ENCODE measurements around a stretch of chr6.

- RAMPAGE, long total RNA = no peak
- RRBS = no CpG with 5 or more reads among the region's 11 CpGs
Measured at GRCh38 chr6:134502415-134503331, 184.8 kb upstream of the SGK1 start.

- RAMPAGE, long total RNA = no peak
- RRBS = no CpG with 5 or more reads among the region's 10 CpGs
Measured at GRCh38 chr6:134539782-134540539, 222.0 kb upstream of the SGK1 start.

DNA sequence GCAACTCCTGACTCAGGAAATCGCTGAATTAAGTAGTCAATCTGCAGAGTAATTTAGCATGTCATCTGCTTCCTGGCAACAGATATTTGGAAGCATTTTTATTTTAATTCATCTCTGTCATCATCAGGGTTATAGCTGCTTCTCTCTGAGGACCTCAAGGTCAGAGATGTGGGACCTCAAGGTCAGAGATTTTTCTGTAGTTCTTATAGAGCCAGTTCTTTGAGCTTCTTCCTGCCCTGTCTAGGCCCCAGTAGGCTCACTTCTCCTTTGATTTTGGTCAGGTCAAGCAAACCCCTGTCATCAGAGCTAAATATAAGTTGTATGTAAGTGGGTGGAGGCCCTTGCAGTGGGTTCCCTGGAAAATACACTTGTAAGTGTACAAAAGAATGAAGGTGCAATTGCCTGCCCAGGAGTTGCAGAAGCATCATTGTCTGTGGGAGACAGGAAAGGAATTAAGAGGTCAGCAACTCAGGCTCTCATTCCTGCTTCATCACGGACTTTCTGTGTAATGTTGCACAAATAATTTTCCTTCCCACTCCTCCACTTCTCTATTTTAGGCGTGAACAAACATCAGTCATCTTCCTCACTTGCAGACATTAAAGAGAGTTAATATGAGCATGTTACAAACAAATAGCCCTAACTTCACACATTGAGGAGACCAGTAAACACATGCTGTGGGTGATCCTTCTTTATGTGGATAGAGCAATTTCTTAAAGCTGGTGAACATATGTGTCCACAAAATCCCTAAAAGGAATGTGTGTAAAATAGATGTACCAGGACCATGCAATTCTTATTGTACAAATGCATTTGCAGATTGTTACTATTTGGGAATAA lies 229.2 kb downstream of the ALDH8A1 start:
- RAMPAGE, long total RNA = no peak
- RRBS = no CpG with 5 or more reads among the region's 3 CpGs

GRCh38 chr6:134840126-134840691 lies 109.7 kb downstream of the ALDH8A1 start:
- RAMPAGE, long total RNA = no peak
- RRBS = no CpG with 5 or more reads among the region's 6 CpGs

- RAMPAGE, long total RNA = no peak
- RRBS = no CpG with 5 or more reads among the region's 8 CpGs
Measured at GRCh38 chr6:135087607-135088337, 33.1 kb upstream of the HBS1L start.

- RAMPAGE, long total RNA = no peak
- RRBS = under 1% methylated on average over 12 of the region's 49 CpGs
Measured at GRCh38 chr6:135182124-135182627, 1.1 kb downstream of the MYB start.

- RAMPAGE, long total RNA = no peak
- RRBS = 3% methylated on average over 10 of the region's 57 CpGs
Measured at GRCh38 chr6:135182628-135183374, 1.7 kb downstream of the MYB start.

DNA sequence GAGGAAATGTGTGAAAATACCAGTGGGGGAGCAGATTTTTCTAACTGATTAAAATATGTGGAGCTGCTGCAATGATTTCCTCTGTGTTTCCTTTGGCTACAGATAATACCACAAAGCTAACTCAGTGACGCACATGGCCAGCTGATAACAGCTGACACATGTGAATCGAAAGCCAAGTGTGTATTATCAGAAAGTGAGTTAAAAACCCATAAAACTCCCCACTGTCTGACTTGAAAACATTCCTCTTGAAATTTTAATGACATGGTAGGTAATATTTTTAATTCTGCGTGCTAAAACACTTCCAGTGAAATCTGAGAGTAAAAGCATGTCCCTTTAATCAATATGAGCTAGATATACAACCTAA lies 70.9 kb upstream of the AHI1 start:
- RAMPAGE, long total RNA = no peak
- RRBS = no CpG with 5 or more reads among the region's 3 CpGs

DNA sequence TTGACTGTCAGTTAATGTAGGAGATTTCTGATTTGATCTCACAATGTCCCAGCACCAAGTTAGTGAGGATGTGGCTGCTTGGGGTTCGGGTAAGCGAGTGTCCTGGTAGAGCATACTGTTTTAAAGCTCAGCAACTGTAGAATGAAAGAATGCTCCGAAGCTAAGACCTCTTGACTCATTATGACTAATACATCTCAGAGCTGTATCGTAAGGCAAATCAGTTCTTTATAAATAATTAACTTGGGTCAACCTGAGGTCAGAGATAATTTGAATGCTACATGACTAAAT lies 128.9 kb upstream of the PDE7B start:
- RAMPAGE, long total RNA = no peak
- RRBS = no CpG with 5 or more reads among the region's 4 CpGs

- RAMPAGE, long total RNA = no peak
- RRBS = no CpG with 5 or more reads among the region's 17 CpGs
Measured at GRCh38 chr6:136037708-136038571, 186.4 kb downstream of the PDE7B start.

DNA sequence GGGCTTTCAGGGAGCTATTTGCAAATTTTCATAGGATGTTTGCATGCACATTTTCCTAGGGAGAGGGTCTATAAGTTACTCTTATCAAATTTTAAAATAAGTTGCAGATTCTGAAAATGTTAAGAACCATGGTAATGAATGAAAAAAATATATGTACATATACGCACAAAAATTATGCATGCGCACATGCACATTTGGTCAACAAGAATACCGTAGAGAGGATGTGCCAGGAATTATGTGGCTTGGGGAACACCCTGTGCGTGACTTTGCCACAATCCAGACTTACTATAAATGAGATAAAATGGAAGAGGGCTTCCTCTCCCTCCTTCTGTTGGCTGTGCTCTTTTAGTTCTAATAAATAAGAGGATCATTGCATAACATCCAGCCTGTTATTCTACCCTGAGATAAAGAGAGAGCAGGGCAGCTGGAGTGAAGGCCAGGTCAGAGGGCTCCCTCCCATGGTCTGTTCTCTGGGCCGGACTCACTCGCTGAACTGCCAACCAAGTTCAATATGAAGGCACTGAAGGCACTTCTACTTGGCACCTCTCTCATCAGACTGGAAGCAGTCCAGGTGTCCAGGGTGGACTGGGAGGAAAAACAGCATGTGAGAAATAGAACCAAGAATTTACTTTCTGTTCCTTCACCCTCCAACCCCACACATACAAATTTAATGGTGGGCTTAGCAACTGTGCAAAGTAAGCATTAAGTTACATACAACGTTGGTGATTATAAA lies 91.7 kb downstream of the MTFR2 start:
- RAMPAGE, long total RNA = no peak
- RRBS = no CpG with 5 or more reads among the region's 7 CpGs

GRCh38 chr6:136264480-136265833 lies 14.8 kb upstream of the MTFR2 start:
- RAMPAGE, long total RNA = no peak
- RRBS = no CpG with 5 or more reads among the region's 4 CpGs

GRCh38 chr6:136517576-136518169 lies 32.5 kb downstream of the MAP7 start:
- RAMPAGE, long total RNA = no peak
- RRBS = no CpG with 5 or more reads among the region's 5 CpGs

DNA sequence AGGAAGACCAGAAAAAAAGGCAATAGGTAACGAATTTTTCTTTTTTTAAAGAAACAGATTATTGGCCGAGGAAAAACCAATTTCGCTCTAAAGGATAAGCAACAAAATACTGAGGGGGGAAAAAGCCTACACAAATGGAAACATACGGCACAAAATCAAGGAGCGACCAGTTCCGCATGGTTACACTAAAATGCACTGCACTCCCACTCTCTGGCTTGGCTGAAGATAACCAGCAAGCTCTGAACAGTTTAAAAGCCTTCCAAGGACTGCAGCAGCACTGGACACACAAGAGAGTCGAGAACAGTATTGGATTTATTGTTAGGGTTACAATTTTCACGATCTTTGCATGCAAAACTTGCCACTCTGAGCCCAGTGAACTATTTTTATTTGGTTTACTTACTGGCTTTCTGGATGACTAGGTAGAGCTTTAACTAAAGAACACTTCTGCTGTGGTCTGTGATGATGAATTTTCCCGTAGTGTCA lies 938 bp upstream of the MAP7 start:
- RAMPAGE, long total RNA = no peak
- RRBS = no CpG with 5 or more reads among the region's 9 CpGs

GRCh38 chr6:136564153-136564607 lies 14.0 kb upstream of the MAP7 start:
- RAMPAGE, long total RNA = no peak
- RRBS = no CpG with 5 or more reads among the region's 2 CpGs

- RAMPAGE, long total RNA = no peak
- RRBS = 2% methylated on average over 16 of the region's 81 CpGs
Measured at GRCh38 chr6:136921382-136922133, 543 bp upstream of the SLC35D3 start.

DNA sequence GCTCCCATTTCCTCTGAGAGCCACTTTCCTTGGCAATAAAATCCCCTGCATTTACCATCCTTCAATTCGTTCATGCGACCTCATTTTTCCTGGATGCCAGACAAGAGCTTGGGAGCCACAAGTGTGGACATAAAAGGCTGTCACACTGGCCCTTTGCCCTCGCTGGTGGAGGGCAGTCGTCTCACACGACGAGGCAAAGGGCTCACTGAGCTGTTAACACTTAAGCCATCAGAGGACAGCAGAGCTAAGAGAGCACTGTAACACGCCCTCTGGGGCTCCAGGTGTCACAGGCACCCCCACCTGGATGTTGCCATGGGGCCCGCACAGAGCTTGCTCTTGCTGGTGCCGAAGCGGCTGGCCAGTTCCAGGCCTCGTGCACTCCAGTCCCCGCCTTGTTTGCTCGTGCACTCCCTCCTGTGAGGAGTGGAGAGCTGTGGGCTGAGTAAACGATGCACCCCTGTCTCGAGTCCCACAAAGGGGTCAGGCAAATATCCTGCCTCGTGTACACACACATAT lies 37.3 kb downstream of the SLC35D3 start:
- RAMPAGE, long total RNA = no peak
- RRBS = no CpG with 5 or more reads among the region's 16 CpGs

DNA sequence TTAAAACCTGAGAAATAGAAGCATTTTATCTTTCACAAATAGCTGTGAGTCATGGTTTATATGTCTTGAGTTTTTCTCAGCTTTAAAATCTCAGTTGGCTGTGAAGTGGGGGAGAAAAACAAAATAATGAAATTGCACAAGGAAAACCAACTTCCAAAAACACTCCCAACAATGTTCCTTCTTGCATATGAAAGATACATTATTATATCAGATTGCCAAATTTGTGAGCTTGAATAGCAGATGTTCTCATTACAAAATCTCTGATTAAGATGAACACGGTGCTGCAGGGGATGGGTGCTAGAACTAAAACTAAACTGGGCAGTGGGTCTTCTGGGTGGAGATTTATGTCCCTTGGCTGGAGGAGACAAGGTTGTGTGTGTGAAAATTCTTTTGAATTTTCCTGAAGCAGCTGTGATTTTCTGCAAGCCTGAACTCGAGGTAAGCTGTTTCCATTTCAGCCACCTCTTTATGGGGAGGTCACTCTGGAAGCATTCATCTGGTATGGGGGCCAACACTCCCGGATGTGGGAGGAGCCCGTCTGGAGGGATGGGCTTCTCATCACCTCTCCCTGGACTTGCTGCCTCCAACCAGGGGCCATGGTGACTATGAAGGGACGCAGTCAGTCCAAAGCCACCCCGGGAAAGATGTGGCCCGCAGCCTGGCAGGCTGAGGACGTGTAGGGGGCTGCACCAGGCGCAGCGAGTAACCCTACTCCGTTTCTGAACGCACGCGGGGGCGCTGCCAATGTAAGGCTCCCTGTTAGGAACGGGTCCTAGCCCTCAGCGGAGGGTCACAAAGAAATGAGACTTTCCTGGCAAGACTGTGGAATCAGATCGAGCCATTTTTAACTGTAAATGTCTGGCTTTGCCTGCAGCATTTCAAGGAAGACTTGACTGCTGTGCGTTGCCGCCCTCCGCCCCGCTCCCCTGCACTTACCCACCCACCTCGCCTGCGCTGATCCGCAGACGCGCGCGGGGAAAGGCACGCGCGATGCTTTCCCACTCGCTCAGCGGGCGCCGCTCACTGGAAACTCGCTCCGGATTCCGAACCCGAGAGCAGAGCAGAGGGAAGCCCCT lies 55.3 kb downstream of the IL20RA start:
- RAMPAGE, long total RNA = no peak
- RRBS = no CpG with 5 or more reads among the region's 40 CpGs

- RAMPAGE, long total RNA = no peak
- RRBS = no CpG with 5 or more reads among the region's 8 CpGs
Measured at GRCh38 chr6:137217748-137218274, 1.4 kb downstream of the IFNGR1 start.

- RAMPAGE, long total RNA = no peak
- RRBS = no CpG with 5 or more reads among the region's 3 CpGs
Measured at GRCh38 chr6:137241575-137242149, 22.5 kb upstream of the IFNGR1 start.